ENCODE results near the gene ADAM11.

DNA sequence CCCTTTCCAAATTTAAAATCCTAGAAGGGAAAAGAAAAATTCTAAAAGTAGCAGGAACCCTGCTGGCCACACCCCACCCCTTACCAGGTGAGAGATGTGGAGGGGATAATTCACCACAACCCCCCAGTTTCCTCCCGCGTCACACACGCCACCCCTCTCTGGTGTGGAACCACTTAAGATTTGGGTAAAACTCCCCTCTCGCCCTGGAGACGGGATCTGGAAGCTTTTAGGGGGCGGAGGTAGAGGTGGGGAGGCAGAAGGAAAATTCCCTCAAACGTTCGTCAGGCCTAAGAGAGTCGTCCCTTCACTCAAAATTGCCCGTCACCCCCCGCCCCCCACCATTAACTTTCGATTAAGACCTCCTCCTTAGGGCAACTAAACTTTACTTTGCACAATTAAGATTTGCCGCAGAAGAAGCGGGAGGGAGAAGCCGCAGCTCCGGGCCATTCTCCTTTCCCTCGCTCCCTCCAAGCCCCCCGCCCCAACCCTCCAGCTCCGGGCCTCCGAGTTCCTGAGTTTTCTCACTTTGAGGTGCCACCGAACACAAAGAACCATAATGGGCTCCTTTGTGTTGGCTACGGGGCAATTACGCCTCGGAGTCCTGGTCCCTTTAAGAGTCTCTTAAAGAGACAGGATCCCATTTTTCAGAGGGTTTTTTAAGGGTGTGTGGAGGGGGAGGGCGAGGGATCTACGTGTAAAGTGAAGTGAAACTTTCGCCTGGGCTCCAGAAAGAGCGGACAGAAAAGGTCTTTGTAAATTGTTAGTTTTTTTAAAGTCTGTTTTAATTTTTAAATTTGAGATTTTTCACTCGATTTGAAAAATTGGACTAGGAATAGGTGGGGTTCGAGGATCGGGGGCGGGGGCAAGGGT lies 953 bp upstream of the FZD2 start:
- PRO-cap, result no peak
- CAGE, long polyA plus RNA, result no peak

- PRO-cap, result no peak
- CAGE, long polyA plus RNA, result no peak
These were observed at the start of gene ADAM11 for GRCh38 chr17:44758667-44759129. TSS of gene ADAM11 (plus strand) at chr17:44758988.

DNA sequence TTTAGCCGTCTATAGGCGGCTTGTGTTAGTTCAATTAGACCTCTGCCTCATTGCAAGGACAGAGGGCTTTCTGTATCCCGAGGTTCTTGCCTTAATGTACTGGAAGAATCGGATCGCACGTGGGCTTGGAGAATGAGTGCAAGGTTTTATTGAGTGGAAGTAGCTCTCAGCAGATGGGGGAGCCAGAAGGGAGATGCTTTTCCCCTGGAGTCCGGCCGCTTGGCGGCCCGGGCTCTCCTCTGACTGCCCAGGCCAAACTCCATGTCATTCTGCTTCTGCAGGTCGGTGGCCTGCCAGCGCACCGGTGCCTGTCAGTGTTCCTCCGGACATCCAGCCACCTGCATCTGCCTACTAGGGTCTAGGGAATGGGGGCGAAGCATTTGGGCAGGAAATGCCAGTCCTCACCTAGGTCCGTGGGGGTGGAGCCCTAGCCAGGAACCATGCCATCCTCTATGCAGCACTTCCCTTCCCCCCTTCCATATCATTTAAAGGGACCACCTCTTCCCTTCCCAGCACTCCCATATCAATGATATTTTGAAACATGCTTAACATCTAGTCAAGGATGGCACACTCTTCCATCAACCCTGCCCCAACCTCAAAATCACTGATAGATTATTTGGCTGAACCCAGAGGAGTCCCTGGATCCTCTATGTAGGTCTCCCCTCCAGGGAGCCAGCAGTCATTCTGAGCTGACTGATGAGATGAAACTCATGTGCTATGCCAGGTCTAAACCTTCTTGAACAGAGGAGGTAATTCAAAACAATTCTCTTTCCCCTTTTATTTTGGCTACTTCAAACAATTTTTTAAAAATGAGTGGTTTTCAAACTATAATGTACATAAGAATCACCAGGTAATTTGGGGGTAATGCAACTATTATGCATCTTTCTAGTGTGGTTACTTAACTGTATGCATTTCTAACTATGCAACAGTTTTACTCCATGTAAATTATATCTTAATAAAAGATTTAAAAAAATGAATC lies 34.0 kb downstream of the GJC1 start:
- PRO-cap, result no peak
- CAGE, long polyA plus RNA, result no peak

- PRO-cap, result no peak
- CAGE, long polyA plus RNA, result no peak
These were observed 31.7 kb downstream of the GJC1 start for GRCh38 chr17:44798417-44798816.

- PRO-cap, result no peak
- CAGE, long polyA plus RNA, result no peak
These were observed 567 bp downstream of the HIGD1B start for GRCh38 chr17:44848048-44848852.

- PRO-cap, result bidirectional peak, plus-strand start at chr17:44948280, minus-strand start at chr17:44948236
- CAGE, long polyA plus RNA, result no peak
These were observed 505 bp upstream of the KIF18B start for GRCh38 chr17:44948112-44948443.

- PRO-cap, result no peak
- CAGE, long polyA plus RNA, result no peak
These were observed 2.3 kb downstream of the C1QL1 start for GRCh38 chr17:44965867-44966195.

- PRO-cap, result no peak
- CAGE, long polyA plus RNA, result no peak
These were observed 1.4 kb upstream of the C1QL1 start for GRCh38 chr17:44969457-44969853.

DNA sequence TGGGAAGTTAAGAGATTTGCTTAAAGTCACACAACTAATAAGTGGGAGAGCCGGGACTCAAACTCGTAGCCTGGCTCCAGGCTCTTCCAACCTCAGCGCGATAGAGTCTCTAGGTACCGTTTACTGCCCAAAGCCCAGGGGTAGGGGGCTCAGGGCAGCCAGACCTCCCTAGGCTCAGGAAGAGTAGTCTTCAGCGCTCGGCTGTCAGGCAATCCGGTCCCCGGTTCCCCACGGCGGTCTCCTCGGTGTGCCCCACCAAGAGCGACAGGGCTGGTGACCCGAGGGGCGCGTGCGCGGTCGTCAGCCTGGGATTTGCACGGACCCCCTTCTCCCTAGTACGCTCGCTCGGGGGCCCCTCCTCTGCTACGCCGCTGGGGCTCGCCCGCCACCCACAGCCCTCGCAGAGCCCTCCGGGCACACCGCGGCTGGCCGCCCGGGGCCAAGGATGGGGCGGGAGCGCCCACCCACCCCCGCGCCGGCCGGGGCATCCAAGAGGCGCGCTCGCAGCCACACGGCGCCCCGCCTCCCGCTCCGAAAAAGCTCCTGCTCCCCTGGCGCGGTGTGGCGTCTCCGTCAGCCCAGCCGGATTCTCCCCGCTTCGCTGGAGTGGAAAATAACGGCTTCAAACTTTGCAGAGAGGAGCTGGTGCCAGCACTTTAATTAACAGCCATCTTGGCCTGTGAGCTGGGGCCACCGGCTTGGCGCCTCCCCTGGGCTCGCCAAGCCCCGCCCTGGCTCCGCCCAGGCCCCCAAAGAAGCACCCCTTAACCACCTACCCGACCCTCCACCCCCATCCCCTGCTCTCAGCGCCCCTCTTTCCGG lies 2.1 kb upstream of the C1QL1 start:
- PRO-cap, result no peak
- CAGE, long polyA plus RNA, result no peak

- PRO-cap, result no peak
- CAGE, long polyA plus RNA, result no peak
These were observed 12.5 kb upstream of the C1QL1 start for GRCh38 chr17:44980581-44981116.

DNA sequence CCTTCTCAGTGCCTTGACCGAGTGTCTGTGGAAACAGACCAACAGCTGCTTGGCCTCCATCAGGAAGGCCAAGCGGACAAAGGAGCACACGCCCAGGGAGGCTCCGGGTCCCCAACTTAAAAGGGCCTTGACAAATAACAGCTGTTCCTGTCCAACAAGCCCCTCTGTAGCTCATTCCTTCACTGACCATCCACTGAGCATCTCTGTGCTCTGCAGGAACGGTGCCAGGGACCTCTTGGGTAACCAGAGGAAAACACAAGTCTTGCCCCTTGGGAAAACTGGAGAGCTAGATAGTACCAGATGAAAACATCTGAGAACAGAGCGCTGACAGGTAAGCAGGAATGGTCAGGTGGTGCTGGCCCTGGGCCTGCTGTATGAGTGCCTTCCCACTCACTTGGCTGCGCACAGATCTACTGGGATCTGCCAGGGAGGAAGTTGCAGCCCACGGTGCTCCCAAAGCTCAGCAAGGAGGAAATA lies 12.7 kb downstream of the DCAKD start:
- PRO-cap, result no peak
- CAGE, long polyA plus RNA, result no peak

DNA sequence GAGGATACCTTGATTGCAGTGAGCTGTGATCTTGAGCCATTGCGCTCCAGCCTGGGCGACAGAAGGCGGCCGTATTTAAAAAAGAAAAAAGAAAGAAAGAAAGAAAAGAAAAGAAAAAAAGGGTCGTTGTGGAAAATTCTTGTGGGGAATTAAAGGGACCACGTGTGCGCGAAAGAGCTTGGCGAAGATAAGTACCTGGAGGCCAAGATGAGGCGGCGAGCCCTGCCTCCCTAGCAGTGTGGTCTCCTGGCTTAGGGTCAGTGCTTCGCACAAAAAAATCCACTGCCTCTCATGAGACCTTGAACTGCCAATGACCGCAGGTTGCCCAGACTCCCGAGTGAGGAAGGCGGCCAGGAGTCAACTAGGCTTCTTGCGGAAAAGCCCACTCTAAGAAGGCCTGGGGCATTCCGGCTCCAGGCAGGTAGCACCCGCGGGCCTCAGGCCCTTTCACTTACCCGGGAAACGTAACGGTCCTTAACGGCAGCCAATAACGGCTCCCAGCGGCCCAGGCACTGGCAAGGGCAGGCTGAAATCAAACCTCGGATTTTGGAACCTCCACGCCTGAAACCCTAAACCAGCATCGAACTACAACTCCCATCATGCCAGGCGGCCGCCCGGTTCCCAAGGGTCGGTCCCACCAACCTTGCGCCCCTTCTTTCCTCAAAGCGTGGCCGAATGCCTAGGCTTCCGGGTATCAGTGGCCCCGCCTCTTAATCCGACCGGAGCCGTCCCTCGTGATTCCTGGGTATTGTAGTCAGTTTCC lies 503 bp upstream of the NMT1 start:
- PRO-cap, result bidirectional peak, plus-strand start outside the sequence, minus-strand start at position 681 of the sequence
- CAGE, long polyA plus RNA, result start-site peak on the minus strand centred at position 581 of the sequence, 51 bp wide, 129 and 230 reads in 2 replicates; start-site peak on the minus strand centred at position 678 of the sequence, 23 bp wide, 65 and 40 reads in 2 replicates

DNA sequence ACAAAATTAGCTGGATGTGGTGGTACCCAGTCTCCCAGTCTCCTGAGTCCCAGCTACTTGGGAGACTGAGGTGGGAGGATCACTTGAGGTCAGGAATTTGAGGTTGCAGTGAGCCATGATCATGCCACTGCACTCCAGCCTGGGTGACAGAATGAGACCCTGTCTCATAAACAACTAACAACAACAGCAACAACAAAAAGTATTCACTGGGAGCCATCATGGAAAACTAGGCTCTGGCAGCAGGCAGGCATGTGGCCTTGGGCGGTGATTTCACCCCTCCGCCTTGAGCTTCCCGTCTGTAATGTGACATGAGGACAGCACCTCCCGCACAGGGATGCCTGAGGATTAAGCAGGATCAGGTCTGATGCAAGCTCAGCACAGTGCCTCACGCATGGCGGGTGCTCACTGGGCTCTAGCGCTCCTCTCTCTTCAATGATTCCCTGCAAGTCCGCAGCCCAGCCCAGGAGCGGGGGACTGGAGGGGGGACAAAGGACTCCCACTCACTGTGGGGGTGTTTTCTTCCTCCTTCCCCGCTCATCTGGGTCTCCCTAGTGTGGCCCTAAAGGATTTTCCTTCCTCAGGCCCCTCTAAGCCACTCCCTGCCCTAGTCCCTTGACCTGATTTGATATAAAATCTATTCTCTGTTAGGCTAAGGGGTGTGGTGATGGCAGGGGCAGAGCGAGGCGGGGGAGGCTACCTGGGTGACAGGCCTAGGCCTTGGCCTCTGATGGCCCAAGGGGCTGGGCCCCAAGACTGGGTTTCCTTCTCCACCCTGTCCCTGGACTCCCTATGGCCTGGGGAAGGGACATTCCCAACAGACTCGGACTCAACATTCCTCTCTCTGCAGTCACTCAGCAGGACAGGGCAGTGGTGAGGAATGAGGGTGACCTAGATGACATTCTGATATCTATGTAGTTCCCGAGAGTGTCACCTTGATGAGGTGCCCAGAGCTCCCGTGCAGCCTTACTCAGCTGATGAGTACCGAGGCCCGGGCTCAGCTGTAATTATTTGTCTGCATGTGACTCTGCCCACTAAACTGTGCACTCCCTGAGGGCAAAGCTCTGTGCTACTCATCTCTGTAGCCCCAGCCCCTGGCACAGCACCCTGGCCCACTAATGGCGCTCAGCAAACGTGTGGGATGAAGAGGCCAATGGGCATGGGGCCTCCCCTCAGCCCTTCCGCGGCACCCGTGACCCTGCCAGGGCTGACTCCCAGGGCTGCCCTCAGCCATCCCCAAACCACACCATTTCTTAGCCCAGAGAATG lies 2.6 kb downstream of the PLCD3 start:
- PRO-cap, result no peak
- CAGE, long polyA plus RNA, result no peak

- PRO-cap, result no peak
- CAGE, long polyA plus RNA, result no peak
These were observed 523 bp downstream of the ACBD4 start for GRCh38 chr17:45135973-45136446.

DNA sequence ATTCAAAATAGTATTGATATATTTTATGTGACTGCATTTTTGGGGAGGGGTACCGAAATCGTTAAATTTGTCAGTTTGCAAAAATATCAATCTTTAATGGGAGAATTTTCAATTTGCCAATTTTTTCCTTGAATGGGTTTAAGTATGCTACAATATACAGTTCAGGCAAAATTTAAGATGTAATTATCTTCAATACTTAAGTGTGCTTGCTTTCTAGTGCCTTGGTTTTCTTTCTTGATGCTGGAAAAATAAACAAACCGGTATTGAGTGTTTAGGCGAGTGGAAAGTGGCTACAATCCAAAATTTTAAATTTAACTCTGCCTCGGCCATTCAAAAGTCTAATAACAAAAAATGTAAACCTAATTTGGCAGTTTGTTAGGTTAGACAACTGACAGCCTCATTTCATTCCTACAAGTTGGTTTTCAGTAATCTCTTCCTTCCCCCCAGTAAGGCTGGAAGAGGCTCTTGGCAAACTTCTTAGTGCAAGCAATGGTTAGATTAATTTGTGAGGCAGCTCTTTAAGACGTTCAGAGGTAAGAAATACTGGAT lies 2.5 kb downstream of the HEXIM1 start:
- PRO-cap, result no peak
- CAGE, long polyA plus RNA, result no peak

- PRO-cap, result no peak
- CAGE, long polyA plus RNA, result no peak
These were observed 28.8 kb downstream of the HEXIM2 start for GRCh38 chr17:45190368-45190926.

- PRO-cap, result bidirectional peak, plus-strand start at chr17:45248439, minus-strand start at chr17:45248302
- CAGE, long polyA plus RNA, result no peak
These were observed 13.8 kb downstream of the SPATA32 start for GRCh38 chr17:45248132-45248527.

DNA sequence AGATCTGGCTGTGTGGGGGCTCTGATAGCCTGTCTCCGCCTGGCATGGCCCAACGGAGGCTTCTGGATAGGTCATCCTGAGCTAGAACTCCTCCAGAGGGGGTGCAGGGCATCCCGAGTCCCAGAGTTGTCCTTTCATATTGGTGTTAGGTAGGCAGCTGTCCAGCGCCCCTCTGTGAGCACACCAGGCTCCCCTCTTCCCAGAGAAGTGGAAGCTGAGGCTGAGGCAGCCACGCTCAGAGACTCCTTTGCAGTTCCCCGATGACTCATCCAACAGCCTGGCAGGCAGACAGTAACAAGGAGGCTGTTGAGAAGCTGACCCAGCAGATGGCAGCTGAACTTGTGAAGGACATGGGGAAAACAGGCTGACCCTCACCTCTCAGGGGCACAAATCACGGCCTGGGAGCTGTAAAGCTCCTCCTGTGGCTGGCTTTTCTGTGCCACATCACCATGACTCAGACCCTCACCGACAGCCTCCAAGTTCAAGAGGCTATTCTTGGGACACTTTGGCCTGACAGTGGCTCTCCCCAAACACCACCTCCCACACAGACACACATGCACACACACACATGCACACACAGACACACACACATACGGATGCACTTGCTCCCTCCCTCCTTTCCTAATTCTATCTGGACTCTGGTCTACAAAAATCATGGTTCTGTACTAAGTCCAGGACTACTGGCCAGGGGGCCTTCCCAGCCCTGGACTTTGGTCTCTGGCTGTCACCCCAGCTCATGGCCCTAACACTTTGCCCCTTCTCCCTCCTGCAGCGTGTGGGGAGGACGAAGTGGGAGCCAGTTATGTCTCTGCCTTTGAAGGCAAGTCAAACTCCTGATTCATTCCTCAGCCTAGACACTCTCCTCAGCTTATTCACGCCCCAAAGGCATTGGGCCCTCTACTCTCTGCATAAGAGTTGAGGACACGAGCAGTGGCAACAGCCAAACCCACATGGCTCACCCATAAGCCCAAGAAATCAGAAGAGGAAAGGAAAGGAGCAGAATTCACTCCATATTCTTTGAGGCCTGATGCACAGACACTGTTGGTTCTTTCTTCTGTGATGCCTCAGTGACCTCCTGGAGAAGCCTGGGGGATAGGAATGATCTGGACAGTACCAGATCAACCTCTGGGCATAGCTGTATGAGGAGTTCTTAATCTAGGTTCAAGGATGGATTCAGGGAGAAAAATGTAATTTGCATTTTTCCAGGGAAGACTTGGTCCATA lies 23.1 kb downstream of the MAP3K14 start:
- PRO-cap, result no peak
- CAGE, long polyA plus RNA, result no peak

GRCh38 chr17:45296516-45297048 lies 20.2 kb downstream of the MAP3K14 start:
- PRO-cap, result no peak
- CAGE, long polyA plus RNA, result no peak

- PRO-cap, result no peak
- CAGE, long polyA plus RNA, result no peak
These were observed 18.3 kb downstream of the MAP3K14 start for GRCh38 chr17:45298399-45299053.